OVCAR3 (cell line): ENCODE measurements around a stretch of chr20.

- RRBS = no CpG with 5 or more reads among the region's 2 CpGs
Observed at GRCh38 chr20:41286608-41287347, 30.8 kb downstream of the ZHX3 start.

DNA sequence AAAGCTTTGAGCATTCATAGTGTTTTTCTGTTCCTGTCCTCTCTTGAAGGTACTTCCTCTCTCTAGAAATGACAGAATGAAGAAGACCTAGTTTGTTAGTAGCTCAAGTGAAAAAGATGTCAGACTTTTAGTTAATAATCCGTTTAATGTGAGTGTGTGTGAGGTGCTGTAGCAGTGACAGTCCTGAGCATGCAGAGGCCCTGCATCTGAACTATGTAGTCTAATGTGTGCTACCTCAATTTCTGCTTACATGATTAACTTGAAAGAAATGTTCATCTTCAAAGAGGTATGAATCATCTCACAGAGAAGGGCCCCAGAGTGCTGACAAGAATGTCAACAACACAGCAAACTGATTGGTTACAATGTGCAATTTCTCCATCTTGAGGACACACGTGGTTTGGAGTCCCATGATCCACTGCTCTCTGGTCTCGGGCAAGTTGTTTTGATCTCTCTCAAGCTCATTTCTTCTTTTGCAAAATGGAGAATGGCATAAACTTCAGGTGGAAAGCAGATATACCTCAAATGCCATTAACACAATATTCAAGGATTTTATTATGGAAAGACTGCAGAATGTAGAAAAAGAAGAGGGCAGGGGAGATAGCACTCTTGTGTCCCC is 61.7 kb upstream of the EMILIN3 start:
- RRBS = no CpG with 5 or more reads among the region's 3 CpGs

GRCh38 chr20:41557255-41557978 is 60.8 kb downstream of the CHD6 start:
- RRBS = no CpG with 5 or more reads among the region's 2 CpGs

DNA sequence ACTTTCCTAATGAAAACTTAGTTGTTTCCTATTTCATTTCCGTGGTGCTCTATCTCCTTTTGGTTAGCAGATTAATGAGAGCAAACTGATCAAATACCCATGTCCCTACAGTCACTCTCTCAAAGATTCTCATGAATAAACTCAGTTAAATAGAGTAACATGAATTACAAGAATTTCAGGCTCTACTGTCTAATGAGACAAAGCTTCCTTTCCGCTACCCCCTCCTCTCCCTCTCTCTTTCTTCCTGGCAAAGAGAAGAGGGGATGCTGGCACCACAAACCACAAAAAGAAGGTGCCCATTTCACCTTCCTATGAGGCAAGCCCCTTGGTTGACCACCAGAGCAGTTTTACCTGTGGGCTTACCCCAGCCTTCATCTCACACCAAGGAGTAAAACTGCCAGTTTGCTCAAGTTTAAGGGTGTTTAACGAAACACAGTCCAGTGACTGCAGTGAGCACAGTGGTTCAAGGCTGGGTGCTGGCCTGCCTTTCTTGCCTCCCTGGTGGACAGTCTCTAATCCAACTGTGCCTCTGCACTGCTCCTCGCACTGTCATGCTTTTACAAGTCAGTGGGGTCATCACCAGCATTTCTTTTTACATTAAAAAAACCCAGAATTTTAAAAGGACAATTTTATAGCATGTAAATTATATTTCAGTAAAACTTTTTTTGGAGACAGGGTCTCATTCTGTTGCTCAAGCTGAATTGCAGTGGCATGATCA is 16.0 kb downstream of the CHD6 start:
- RRBS = no CpG with 5 or more reads among the region's 4 CpGs

DNA sequence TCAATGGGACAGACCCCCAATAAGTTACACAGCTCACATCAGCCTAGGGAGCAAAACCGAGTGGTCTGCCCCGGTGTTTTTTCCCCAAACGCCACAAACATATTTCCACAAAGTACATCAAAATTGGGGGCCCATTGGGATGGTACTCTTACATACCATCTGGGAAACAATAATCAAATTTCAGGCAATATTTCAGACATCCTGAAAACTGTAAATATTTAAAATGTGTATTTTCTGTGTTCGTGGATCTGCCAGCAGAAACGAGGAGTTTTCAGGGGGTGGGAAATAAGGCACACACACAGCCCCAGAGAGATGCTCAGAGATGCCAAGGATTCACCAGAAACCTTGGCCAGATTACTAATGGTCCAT is 1.3 kb downstream of the CHD6 start:
- RRBS = no CpG with 5 or more reads among the region's 5 CpGs

- RRBS = no CpG with 5 or more reads among the region's 26 CpGs
Observed at GRCh38 chr20:43457947-43458179, 167 bp downstream of the SRSF6 start.

- RRBS = no CpG with 5 or more reads among the region's 9 CpGs
Observed at GRCh38 chr20:43459981-43460396, 2.3 kb downstream of the SRSF6 start.

GRCh38 chr20:43461564-43462373 is 4.1 kb downstream of the SRSF6 start:
- RRBS = no CpG with 5 or more reads among the region's 3 CpGs

DNA sequence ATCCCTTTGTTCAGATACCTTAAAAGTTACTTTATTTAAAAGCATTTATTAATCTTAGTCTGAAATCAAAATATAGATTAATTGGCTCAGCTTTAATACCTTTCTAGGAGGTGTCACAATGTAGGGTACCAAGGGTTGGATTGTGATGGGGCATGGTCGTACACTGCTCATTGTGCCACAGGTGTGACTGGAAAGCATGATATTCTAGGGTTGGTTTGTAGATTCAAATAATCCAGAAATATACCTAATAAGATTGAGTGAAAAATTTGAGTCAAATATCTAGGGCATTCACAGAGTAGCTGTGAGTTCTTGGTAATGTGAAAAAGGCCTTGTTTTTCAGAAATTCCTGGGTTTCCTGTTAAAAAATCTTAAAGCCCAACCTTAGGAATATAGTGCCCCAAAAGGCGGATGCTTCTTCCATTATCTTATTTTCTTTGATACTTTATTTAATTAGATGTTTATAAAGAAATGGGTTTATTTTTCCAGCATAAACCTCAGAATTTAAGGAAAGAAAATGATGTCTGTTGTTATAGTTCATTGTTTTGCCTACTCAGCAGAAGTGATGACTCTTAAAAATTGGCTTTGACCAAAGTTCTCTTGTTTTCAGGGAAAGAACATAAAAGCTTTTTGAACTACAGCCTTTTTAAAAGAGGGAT is 4.8 kb downstream of the SRSF6 start:
- RRBS = no CpG with 5 or more reads among the region's 2 CpGs

GRCh38 chr20:43681977-43682538 is 15.1 kb downstream of the MYBL2 start:
- RRBS = no CpG with 5 or more reads among the region's 3 CpGs

DNA sequence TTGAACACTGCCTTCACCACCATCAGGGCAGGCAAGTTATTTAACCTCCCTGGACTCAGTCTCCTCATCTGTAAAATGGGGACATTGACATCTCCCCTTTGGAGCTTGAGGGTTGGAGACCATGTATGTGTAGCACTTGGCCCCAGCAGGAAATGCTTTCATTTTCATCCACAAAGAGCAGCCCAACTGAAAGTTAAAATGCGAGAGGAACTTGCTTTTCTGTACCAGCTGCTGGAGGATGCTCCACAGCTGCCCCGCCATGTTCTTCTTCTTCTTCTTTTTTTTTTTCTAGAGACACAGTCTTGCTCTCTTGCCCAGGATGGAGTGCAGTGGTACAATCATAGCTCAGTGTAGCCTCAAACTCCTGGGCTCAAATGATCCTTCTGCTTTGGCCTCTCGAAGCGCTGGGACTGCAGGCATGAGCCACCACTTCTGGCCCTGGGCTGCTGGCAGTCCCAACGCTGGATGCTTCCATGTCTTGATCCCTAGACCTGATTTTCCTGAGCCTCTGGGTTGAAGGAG is 6.8 kb downstream of the TOX2 start:
- RRBS = no CpG with 5 or more reads among the region's 5 CpGs

DNA sequence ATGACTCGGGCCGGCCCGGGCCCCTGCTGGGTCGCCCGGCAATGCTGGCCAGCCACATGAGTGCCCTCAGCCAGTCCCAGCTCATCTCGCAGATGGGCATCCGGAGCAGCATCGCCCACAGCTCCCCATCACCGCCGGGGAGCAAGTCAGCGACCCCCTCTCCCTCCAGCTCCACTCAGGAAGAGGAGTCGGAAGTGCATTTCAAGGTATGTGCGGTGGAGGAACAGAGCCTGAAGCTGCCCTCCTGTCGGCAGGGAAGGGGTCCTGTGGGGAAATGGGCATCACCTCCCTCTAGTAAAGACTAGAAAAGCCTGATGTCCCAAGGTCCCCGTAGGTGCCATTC is 135.7 kb downstream of the JPH2 start:
- RRBS = 95% methylated on average over 3 of the region's 15 CpGs

GRCh38 chr20:44116715-44117005 is 70.3 kb downstream of the JPH2 start:
- RRBS = no CpG with 5 or more reads among the region's 9 CpGs

DNA sequence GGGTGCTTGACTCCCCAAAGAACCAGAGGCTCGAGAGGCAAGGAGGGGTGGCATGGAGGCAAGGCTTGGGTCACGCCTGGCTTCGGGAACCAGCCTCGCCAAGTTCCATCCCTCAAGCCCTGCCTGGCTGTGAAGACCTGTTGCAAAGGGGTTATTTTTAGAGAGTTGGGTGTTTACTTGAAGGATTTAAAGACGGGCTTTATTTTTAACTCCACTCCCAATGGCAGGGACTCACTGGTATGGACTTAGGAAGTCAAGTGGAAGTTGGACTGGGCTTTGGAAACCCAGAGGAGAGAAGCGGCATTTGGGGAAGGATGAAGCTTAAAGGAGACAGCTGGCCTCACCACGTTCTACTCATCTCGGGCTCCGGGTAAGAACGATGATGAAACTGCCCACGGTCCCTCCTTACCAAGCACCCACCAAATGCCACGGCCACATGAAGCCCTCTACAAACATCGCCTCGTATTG is 43.0 kb downstream of the JPH2 start:
- RRBS = no CpG with 5 or more reads among the region's 14 CpGs

- RRBS = no CpG with 5 or more reads among the region's 11 CpGs
Observed at GRCh38 chr20:44166042-44167025, 20.7 kb downstream of the JPH2 start.

GRCh38 chr20:44171202-44172143 is 15.5 kb downstream of the JPH2 start:
- RRBS = no CpG with 5 or more reads among the region's 9 CpGs

GRCh38 chr20:44336084-44336613 is 694 bp upstream of the R3HDML start:
- RRBS = no CpG with 5 or more reads among the region's 15 CpGs

GRCh38 chr20:44393767-44394332 is 38.4 kb downstream of the HNF4A start:
- RRBS = no CpG with 5 or more reads among the region's 8 CpGs

- RRBS = no CpG with 5 or more reads among the region's 10 CpGs
Observed at GRCh38 chr20:44449856-44450817, 25.5 kb upstream of the TTPAL start.

GRCh38 chr20:44552837-44553431 is 29.4 kb upstream of the PKIG start:
- RRBS = no CpG with 5 or more reads among the region's 5 CpGs